ReNcell CX (cell line): ENCODE results near the genes CD7, OGFOD3 and RAB40B.

DNA sequence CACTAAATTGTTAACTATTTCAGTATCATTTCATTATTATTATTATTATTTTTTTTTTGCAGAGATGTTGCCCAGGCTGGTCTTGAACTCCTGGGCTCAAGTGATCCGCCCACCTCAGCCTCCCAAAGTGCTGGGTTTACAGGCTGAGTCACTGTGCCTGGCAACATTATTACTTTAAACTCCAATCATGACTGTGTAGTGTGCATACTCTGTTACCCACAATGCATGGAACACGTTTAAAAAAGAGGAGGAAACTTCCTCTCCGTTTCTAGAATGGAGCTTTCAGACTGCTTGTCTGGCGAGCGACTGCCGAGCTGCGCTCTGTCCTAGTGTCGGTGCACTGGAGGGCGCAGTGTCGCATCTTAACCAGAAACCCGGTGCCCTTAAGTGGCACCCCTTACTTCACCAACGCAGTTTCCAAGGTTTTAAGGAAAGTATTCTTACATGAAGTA, 22.1 kb upstream of the FASN start:
- PRO-cap, result no peak

DNA sequence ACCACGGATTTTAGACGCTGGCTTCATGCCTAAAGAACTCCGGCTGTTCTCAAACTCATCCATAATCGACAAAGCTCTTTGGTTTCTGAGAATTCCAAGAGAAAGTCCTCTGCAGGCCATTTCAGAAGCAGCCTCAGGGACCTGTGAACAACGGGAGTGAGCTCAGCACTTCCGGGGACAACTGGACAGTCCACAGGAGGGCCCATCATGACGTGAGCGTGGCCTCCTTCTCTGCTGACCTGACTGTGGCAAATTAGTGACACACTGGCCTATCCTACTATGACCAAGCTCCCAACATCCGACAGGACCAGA, 16.4 kb downstream of the CCDC57 start:
- PRO-cap, result no peak

DNA sequence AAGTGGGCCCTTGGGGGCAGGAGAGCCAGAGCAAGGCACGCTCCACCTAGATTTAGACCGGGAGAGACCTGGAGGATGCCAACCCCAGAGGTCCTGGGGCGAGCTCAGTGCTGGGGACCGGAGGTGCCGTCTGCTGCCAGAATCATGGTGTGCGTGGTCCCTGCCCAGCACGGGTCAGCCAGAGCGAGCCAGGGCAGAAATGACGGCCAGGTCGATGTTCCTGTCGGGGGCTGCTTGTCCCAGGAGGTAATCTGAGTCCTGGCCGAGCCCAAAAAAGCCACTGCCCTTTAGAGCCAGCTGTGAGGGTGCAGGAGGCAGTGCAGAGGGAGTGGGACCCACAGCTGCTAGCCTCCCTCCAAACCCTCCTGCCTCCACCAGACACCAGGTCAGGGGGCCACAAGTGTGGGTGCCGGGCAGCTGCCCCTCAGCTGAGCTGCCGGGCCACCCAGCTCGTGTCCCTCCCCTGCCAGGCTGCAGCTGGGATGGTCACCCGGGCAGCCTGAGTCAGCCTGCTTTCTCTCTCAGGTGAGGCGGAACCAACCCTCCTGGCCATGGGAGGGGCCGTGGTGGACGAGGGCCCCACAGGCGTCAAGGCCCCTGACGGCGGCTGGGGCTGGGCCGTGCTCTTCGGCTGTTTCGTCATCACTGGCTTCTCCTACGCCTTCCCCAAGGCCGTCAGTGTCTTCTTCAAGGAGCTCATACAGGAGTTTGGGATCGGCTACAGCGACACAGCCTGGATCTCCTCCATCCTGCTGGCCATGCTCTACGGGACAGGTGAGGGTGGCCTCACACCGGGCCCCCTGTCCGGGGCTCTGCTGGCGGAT, 6.8 kb downstream of the SLC16A3 start:
- PRO-cap, result no peak

DNA sequence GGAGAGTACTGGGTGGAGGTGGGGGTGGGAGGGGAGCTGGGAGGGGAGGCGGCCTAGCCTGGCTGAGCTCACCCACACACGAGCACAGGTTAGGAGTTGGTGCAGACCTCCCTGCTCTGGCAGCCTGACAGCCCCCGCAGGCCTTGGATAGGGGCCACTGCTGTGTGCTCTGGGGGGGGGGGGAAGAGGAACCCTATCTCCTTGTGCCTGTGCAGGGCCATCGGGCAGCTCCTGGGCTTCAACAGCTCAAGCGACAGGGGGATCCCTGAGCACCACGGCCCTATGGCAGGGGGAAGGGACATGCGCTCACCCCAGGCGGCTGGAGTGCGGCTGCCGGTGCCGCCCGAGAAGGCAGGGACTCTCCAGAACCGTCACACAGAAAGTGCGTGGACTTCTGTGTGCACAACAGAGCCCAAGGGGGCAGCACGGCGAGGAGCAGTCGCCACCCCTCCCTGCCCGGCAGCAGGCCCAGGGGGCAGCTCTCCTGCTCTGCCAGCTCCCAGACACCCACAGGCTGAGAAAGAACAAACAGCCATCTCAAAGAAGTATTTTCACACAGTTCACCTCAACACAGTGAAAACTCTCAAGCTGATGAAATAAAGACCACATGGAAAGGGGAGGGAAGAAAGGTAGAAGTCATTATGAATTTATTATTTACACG, 13.3 kb downstream of the SLC16A3 start:
- PRO-cap, result no peak

DNA sequence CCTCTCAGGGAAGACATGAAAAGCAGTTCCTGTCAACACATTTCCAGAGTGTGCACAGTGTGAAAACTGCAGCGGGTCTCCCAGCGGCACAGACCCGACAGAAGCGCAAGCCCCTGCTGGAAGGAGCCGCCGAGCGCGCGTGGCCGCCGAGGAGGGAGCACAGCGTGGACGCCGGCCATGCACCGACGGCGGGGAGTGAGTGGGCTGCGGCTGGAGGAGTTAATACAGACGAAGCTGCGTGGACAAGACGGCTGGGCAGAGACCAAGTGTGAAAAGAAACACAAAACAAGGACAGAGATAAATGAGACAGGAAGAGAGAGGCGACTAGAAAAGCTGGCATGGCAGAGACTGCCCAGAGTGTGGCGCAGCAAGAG, 16.3 kb downstream of the SLC16A3 start:
- PRO-cap, result no peak

DNA sequence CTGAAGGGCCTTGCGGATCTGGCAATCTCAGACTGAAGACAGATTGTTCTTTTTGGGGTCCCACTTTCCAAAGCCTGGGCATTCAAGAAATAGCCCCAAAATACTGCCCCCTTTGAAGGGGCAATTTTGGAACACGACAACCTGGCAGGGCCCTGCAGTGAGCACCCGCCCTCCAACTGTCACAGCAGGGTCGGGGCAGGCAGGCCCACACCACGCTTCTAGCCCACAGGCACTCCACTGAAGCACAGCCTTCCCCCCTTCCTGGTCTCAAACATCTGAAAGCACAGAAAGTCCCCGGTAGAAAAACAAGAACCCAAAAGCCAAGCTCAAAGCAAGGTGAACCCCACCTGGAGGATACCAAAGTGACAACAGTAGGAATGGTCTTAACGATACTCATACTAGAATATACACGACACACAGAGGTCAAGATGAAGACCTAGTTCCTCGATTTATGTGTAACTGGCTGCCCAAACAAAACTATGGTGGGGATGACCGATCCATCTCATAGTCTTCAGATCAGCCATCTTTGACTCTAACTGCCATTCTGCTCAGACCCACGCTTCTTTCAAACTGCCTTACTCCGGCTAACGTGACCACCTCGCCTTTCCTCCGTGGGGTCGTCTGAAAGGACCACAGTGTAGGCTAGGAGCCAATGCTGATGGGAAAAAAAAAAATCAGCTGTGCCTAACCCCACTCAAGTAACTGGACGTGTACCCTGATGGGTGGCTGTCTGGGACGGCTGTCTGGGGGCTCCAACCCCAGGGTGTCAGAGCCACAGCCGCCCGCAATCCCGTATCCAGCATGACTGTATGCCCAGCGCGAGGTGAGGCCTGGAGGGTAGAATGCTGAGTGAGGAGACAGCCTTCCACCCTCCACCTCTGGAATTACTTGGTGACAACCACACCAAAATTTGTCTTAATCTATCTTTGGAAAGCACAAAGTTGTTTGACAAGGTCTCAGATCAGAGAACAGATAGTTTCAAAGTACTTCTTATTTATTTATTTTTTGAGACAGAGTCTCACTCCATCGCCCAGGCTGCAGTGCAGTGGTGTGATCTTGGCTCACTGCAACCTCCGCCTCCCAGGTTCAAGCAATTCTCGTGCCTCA, 3.1 kb downstream of the CSNK1D start:
- PRO-cap, result no peak

- PRO-cap, result no peak
Observed at GRCh38 chr17:82317373-82318039, at the start of gene CD7. CD7 (minus strand) TSS chr17:82317608.

DNA sequence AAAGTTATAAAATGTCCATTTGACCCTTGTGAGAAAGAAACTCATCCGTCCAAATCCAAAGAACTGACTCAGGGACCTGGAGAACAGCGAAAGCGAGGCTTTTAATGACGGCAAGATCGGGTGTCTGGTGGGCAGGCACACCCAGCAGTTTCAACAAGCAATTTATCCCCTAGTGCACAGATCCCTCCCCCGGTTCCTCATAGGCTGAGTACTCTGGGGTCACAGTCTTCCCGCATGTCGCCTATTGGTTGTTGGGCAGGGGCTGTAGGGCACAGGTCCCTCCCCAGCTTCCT, 3.9 kb upstream of the UTS2R start:
- PRO-cap, result no peak

DNA sequence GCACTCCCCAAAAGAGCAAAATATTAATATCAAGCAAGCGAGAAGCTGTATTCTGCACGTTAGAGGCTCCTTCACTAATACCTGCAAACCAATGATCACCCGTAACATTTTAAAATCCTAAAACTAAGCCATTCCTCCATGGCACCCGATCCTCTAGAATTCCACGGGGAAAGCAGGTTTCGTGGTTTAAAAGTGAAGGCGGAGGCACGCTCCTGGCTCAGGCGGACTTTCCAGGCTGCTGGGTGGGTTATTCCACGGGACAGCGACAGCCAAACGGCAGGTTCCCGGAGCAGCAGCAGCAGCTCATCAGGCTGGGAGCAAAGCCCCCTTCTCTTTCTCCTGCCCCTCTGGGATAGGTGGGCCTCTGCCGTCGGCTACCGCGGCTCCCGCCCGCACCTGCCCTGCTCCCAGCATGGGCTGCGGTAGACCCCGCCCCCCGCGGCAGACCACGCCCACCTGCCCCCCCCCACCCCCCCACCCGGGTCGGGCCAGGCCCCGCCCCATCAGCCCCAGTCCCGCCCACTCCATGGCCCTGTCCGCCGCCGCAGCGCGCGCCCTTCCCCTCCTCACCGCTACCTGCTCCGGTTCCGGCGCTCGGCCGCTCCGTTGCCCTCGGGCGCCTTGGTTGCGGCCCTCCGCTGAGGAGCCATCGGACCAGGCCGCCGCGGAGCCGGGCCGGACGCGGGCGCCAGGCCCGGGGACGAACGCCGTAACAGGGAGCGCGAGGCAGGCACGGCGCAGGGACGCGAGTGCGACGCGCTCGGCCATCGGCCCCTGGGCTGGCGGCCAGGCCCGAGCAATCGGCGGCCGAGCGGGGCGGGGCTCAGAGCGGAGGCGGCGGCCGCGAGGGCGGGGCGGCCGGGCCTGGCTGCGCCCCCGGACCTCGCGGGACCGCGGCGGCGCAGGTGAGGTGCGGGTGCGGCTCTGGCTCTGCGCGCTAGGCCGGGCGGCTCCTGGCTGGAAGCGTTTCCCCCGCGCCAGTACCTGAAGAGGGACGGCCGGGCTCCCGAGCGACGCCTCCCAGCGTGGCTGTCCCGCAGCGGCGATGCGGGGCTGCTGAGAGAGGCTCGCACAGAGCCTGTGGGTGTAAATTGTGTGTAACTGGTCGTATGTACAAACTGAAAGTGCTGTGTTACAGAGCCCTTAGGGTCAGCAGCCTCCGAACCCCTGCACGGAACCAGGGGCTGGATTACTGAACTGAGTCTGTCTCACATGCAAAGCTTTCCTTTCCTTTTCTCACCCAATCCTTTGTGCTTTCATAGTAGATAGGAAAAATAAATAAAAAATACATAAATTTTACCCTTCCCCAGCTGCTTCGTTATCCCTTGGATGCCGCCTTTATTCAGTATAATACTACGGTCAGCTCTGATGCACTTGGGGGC, at the start of gene OGFOD3:
OGFOD3 (minus strand) TSS at position 751 of the 1,382 bp plus-strand sequence.
- PRO-cap, result bidirectional peak, plus-strand start at position 533 of the sequence, minus-strand start at position 418 of the sequence; bidirectional peak, plus-strand start at position 832 of the sequence, minus-strand start at position 745 of the sequence

DNA sequence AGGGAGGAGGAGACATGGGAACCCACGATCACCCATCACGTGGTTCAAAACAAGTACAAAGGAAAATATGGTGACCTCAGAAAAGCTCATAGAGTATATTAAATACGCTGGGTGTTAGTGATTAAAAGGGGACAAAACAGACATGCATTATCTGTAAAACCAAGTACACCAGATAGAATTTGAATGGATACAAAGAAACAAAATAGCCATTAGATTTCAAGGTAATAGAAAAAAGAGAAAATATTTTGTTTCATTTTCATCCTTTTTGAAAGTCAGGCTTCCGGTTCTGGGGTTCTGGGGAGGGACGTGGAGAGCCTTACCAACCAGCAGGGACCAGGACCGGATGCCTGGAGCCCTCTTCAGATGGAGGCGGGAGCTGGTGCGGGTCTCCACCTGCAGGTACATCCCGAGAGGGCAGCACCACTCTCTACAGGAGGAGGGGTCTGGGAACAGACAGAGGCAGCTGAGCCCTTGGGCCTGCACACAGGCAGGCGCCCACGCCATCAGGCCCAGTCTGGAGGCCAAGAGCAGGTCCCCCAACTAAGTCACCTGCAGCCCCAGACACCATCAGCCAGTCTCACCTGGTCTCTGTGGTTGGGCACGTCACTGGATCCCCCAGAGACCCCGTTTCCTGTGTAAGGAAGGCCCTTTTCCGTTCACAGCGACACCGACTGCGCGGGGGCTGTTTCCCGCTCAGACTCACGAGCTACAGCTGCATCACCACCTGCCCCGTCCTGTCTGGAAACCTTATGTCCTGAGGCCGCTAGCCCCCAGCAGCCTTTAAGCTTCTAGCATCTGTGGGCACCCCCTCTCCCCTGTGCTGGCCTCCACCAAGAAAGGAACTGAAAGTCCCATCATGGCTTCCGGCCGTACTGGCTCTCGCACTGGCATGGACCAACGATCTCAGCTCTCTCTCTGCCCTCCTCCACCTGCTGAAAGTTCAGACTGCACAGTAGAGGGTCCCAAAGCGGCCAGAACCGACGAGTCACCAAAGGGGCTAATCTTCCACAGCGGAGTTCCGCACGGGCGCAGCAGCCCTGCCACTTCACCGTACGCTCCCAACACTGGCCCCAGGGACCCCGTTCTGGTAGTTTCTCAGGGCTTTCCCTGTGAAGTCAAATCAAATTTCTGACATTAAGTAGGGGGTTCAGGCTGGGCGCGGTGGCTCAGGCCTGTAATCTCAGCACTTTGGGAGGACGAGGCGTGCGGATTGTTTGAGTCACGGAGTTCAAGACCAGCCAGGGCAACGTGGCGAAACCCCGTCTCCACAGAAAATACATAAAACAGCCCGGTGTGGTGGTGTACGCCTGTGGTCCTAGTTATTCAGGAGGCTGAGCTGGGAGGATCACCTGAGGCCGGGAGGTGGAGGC, 1.2 kb downstream of the CYBC1 start:
- PRO-cap, result no peak

DNA sequence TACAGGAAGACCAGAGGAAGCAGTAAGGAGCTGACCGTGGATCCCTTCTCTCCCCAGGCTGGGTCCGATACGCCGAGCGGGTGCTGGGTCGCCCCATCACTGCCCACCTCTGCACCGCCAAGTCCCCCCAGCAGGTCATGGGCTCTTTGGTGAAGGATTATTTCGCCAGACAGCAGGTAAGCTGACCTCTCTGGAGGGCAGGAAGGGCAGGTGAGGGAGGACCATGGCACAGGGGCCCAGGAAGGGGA, 20.1 kb downstream of the NARF start:
- PRO-cap, result no peak

DNA sequence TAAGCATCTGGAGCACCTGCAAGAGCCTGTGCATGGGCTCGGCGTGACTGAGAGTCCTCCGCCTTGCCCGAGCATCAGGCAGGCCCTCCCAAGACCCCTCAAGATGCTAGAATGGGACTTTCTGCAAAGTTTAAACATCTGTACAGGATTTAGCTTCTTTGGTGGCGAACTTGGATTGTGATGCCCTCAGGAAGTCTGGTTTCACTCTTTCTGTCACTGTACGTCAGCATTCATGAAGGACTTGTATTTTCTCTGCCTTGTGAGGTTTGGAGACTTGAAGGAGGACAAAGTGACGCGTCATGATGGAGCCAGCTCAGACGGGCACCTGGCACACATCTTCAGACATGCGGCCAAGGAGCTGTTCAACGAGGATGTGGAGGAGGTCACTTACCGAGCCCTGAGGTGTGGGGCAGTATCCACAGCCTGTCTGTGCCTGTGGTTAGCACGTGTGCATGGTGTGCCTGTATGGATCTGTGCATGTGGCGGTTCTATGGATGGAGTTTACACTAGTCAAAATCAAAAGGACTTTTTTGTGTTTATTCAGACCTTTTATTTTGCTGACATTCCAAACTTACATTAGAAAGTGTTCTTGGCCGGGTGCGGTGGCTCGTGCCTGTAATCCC, 26.1 kb downstream of the NARF start:
- PRO-cap, result no peak

DNA sequence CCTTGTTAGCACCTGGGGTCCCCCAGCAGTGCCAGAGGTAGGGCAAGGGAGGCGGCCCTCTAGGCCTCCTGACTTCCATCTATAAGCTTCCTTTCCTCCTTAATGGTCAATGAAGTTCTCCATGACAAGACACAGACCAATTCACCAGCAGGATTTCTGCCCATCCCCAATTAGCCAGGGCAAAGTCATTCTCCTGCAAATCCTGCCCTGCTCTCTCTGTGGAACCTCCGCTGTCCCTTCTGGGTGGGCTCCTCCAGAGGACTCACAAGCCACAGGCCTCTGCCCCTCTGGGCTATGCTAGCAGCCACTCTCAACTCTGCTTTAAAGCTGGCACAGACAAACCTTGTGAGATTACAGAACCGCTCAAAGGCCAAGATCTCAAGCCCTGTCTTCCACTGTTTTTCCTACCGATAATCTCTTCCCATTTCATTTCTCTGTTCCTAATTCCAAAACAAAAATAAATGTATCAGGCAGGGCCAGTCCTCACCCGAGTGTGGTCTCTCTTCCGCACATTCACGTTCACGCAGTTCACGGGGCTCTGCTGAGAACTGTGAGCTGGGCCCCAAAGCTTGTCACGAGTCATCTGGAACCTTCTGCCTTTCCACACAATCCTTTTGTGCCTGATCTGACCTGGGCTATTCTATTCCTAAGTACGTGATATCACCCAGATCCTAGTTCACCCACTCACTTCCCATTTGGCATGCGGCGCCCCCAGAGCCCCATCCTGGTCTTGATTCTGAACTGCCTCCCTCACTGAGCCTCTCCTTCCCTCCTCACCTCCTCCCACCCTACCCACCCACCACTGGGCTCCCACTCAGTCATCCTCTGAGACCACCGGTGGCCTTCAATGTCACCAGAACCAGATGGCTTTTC, 18.8 kb downstream of the WDR45B start:
- PRO-cap, result no peak

DNA sequence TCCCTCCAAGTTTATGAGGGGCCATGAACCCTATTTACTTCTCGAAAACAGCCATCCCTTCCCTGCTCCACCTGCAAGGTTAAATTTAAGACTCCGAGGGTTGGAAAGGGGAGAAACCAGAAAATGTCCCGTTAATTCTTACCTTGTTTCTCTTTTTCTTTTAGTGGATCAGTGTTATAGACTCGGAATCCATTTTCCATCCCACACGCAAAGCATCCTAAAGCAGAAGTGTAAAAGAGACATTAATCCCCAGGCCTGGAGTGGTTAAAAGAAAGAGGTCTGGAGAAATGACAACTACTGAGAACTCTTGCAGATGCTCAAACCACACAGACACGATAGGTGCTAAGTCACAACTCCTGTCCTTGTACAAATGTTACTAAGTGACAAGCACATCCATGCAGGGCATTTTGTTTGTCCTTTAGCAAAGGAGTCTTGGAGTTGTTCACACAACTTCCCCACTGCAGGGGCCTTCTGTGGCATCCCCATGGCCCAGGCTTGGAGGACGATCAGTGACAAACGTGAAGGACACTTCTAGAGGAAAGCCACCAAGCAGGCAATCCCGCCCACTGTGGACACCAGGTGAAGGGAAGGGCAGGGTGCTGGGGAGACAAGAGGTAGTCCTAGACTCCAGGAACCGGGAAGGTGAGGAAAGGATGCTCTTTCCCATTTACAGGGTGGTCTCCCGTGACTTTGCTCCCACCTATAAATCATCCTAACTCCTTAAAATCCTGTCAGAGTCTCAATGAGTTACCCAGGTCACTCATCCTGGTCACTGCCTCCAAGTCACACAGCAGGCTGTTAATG, 4.2 kb downstream of the WDR45B start:
- PRO-cap, result no peak

GRCh38 chr17:82654746-82656076, 7.0 kb upstream of the WDR45B start:
- PRO-cap, result no peak

GRCh38 chr17:82697829-82698788, at the start of gene RAB40B:
RAB40B (minus strand) TSS chr17:82698698.
- PRO-cap, result bidirectional peak, plus-strand start at chr17:82699077, minus-strand start at chr17:82698684

DNA sequence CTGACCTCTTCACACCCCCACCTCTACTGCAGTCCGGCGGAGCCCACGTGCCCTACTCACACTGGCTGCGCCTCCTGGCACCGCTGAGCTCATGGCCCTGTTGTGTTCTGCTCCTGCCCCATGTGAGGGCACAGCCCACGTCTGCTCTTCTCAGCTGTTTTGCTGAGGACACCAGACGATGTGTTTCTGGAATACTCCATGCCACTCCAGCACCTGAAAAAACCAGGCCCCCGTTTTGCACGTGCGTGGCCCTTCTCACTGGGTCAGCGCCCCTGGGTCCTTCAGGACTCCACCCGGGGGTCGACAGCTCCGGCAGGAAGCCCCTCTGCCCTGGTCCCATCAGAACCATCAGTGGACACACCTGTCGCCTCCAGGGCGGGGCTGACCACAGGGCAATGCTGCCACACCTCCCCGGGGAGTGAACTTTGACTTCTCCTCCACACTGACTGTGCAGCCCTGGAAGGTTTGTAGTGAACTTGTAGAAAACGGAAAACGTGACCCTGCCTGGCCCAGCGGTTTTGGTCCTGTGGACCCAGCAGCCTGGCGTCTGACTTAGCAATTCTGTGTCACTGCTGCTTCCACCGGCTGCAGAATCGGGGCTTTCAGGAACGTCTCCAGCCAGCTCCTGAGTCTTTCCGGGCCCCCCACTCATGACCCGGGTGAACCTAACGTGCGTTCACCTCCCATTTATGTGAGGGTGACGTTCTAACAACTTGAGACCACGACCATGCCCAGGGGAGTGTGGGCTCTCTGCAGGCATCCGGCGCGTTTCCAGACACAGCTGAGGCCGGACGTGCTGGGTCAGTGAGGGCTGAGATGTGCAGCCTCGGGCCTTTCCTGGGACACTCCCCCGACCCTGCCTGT, 5.8 kb upstream of the RAB40B start:
- PRO-cap, result no peak

- PRO-cap, result no peak
Observed at GRCh38 chr17:82808555-82808995, 31.2 kb downstream of the ZNF750 start.

GRCh38 chr17:82822098-82822685, 17.6 kb downstream of the ZNF750 start:
- PRO-cap, result no peak

- PRO-cap, result no peak
Observed at GRCh38 chr17:82881735-82882413, 42.1 kb upstream of the ZNF750 start.